Jejunum (tissue), 1 donor: Measurements from ENCODE around the genes MRPS15, GNL2, EPHA10 and INPP5B.

DNA sequence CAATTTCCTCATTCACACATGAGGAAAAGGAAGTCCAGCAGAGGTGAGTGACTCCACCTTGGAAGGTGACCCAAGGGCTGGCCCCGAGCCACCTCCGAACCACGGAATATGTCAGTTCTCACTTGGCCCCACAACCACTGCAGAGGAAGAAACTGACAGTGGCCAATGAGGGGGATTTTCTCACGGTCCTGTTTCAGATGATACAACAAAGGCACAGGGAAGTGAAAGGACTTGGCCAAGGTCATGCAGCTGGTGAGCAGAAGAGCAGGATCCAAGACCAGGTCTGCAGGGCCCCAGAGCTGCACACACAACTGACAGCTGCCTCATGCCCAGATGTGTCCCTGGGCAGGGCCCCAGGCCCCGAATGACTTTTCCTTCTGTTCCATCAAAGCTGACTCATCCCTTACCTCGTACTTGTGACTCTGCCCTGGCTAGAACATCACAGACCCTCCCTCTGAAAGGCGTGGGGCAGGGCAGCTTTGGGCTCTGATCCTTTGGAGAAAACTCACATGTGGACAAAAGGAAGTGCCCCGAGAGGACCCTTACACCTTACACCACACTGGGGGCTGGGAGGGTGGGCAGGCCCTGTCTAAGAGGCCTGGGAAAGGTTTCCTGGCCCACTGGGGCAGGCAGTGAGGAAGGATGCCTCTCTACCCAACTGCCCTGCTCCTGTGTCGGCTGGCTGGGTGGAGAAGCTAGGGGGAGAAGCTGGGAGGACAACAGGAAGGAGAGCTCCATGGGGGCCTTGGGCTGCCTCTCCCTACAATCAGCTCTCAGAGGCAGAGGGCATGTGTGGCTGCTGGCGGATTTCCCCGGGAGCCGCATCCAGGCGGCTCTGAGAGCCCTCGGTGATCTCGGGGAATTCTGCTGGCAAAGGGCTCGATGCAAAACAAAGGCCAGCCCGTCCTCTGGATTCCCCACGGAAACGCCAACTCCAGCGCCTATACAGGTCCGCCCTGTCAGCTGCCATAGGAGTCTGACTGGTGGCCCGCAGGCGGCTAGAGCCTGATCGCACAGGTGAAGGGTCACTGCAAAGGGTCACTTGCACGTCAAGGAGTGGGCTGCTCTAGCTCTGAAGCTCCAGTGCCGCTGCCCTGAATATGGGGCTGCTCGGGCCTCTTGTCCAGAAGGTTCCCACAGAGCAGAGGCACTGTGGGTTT lies 26.1 kb upstream of the EVA1B start:
- PRO-cap, result no peak

DNA sequence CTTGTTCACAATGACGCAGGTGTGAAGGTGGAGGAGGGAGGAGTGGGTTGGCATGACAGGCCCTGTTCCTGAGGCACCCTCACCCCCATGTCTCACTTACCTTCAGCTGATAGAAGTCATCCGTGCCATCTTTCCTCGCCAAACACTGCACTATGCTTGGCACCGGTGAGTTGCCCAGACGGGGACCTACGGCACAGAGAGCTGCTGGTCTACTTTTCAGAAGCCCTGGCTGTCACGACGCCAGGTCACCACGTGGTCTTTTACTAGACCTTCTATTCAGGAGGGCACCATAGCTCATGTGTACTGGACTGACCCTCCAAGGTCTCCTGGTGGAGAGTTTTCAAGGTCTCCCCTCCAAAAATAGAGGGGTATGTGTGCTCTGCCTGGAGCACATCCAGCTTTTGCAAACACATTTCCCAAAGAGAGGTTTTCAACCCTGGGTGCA lies 27.1 kb downstream of the STK40 start:
- PRO-cap, result no peak

GRCh38 chr1:36359685-36360315 lies 25.9 kb downstream of the STK40 start:
- PRO-cap, result no peak

GRCh38 chr1:36367406-36368117 lies 18.2 kb downstream of the STK40 start:
- PRO-cap, result no peak

- PRO-cap, result bidirectional peak, plus-strand start at chr1:36464468, minus-strand start at chr1:36464360
Observed at GRCh38 chr1:36463233-36464409, at the start of gene MRPS15. MRPS15 (minus strand) TSS chr1:36464384.

GRCh38 chr1:36464410-36464815 lies 229 bp upstream of the MRPS15 start:
- PRO-cap, result bidirectional peak, plus-strand start at chr1:36464468, minus-strand start at chr1:36464360

- PRO-cap, result no peak
Observed at GRCh38 chr1:36471778-36472442, 7.7 kb upstream of the MRPS15 start.

- PRO-cap, result no peak
Observed at GRCh38 chr1:37006126-37006682, 28.1 kb downstream of the GRIK3 start.

DNA sequence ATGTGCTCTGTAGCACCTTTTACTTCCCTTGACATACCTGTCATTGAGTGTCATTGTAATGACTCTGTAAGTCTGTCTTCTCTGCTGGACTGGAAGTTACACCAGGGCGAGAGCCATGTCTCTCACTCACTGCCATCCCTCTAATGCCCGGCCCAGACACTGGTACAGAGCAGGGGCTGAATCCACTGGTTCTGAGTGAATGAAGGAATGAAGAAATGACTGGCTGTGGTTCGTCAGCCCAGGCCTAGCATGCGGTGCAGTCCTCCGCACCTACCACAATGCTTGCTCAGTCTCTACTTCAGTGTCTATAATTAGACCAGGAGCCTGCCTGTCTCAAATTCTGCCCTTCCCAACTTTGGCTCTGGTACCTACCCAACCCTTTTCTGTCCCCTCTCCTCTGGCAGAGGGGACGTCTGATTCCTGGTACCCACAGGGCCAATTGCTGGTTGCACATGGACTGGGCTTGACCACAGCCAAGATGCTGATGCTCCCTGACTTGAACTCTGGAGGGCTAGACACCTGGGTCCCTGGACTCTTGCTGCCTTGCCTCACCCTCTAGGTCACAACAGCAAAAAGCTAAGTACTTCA lies 118.2 kb upstream of the GRIK3 start:
- PRO-cap, result no peak

DNA sequence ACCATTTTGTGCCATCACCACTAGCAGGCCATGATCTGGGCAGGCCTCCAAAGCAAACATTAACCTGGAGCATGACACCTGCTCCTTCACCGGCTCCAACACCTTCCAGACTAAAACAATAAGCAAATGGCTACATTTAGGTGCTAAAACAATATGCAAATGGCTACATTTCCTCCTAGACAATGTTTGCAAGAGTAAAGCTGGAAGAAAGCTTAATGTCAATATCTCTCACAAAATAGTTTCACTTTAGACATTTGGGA lies 16.7 kb downstream of the MEAF6 start:
- PRO-cap, result no peak

- PRO-cap, result no peak
Observed at GRCh38 chr1:37544448-37545144, 9.5 kb downstream of the SNIP1 start.

DNA sequence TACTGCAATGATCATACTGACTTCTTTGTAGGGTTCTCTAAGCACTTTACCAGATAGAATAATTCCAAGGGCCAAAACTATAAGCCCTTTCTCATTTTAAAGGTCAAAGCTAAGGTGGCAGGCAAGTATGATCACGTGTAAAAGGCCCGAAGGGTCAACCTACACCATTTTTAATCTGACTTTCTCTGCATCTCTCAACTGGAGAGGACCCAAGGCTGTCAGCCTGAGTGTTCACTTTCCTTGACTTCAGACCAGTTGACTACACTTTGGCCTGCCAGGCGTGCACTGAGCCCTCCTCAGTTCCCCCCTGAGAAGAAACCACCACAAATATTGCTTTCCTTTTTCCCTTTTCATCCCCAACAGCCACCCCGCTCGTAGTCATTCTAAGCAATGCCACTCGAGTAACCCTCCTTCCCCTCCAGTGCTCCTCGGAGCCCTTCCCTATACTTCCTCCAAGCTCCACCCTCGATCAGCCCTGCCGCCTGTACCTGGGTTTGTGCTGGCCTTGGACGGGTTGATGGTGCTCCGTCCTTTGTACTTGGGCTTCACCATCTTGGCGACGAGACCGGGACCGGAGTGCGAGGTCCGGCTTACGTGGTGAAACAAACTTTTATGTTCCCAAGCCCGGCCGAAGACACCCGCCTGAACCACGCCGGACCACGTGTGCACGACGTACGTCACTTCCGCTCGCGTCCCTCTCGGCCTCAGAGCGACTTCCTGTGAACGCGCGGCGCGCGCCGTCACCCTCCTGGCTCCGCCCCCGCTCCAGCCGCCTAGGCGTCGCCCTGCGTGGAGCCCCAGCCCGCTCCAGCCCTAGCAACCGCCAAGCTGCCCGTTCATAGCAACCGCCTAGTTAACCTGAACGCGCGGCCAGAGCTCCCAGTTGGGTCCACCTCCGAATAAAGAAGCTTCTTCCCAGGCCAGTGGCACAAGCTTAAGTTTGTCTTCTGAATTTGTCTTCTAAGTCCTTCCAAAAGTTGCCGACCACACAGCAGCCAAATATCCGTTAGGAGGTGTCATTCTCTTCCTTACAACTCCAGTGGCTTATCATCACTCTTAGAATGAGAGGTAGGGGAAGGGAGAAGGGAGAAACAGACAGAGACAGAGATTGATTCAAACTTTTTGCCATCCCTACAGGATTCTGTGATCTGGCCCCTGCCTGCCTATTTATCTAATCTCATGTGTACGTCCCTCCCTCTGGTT lies at the start of gene GNL2:
TSS of gene GNL2 (minus strand) at position 667 of the 1,203 bp plus-strand sequence.
- PRO-cap, result bidirectional peak, plus-strand start at position 707 of the sequence, minus-strand start at position 665 of the sequence

DNA sequence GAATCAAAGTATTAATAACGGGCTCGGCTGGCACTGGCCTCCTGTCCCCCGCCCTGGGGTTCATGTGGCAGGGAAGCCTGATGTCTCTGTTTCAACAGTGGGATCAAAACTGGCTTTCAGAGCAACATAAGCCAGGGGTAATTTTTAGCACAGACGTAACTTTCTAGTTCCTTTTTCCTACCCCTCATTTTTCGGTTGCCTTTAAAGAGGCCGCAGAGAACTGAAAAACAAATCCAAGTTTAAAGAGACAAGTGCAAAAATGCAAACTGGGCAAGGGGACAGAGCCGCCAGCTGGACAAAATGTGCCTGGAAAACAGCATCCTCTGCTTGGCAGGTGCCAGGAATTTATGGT lies 14.0 kb downstream of the C1orf109 start:
- PRO-cap, result unidirectional peak, minus-strand start at position 64 of the sequence

DNA sequence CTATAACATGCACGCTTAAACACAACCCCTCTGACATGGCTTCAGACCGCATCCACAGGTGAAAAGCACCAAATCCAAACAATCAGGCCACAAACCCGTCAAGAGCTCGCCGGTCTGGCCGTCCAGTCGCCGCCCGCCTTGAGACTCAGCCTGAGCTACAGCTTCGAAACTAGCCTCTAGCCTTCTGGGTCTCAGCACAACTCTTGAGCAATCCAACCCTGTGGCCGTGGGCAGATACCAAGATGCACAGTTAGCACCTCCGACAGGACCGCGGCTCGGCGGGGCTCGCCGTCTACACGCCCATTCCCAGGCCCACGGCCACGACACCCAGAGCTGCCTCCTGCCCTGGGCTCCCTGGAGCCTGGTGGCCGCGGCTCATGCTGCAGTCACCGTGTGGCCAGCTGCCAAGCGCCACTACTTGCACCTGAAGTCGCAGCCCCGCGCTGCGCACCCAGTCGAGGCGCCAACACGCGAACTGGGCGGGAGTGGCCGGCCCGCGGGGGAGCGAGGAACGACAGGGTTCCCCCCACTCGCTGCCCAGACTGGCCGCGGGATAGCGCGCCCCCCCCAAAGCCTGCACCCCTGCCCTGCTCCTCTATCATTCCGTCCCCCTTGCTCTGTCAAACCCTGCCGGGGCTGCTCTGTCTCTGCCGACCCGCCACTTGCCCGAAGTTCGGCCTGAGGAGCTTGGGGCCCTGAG lies 802 bp upstream of the CDCA8 start:
- PRO-cap, result bidirectional peak, plus-strand start at position 454 of the sequence, minus-strand start at position 139 of the sequence

- PRO-cap, result no peak
Observed at GRCh38 chr1:37697512-37698084, 5.3 kb downstream of the CDCA8 start.

GRCh38 chr1:37764845-37765398 lies at the start of gene EPHA10:
EPHA10 (minus strand) TSS chr1:37765120.
- PRO-cap, result no peak

- PRO-cap, result no peak
Observed at GRCh38 chr1:37833059-37833466, 25.1 kb upstream of the YRDC start.

DNA sequence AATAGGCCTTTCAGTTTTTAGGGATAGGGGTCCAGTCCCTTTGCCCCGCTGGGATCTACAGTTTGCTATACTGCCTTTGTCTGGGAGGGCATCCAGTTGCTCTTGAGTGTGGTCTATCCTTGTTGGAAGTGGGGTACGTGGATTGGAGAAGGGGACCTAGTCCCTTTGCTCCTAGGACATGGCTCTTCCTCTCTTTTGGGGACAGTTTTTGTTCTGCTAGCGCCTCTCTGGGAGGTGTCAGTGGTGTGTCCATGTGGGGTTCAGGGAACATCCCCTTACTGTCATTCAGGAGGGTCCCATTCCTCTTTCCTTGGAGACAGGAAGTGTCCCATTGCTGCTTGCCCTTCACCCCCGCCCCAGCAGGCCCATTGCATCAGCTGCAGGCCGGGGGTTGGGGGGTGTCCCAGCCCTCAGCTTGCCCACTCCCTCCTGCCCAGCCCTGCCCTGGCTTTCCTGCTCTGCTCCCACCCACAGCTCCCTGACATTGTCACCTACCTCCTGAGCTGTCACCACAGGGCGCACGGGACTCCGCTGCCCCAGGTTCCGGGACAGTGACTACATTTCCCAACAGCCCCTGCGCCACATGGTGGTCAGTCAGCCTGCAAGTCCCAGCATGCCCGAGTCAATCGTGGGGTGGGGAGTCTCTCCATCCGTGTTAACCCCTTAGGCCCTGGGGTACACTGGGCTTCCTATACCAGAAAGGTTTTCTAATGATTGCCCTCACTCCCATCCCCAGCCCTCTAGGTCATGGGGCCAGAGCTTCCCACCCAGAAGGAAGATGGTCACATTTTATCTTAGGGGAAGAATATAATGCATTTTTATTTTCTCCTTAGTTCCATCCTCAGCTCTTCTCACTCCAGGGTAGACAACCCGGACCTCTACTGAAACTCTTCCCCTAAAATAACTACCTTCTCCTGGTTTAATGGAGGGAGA lies at the start of gene INPP5B:
TSS of gene INPP5B (minus strand) at position 559 of the 933 bp plus-strand sequence.
- PRO-cap, result unidirectional peak, minus-strand start at position 353 of the sequence; unidirectional peak, minus-strand start at position 557 of the sequence

DNA sequence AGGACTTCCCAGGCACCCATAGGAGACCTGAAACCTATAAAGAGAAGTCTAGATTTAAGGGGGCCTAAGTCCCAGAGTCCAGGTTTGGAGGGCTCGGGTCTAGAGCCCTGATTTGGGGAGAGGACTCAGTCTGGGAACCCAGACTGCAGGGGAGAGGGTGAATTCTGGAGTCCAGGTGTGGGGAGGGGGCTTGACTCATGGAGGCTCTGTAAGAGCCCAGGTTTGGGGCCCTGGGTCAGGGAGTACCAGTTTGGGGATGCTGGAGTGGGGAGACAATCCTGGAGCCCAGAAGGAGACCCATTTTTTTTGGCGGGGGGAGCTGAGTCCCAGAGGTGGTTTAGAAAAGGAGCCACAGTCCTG lies 7.2 kb upstream of the SF3A3 start:
- PRO-cap, result no peak

- PRO-cap, result unidirectional peak, plus-strand start at chr1:37999776
Observed at GRCh38 chr1:37999135-38000252, 5.8 kb downstream of the FHL3 start.